Left lobe of liver (tissue), 1 donor: ENCODE measurements around the genes RSPH10B and GRID2IP.

DNA sequence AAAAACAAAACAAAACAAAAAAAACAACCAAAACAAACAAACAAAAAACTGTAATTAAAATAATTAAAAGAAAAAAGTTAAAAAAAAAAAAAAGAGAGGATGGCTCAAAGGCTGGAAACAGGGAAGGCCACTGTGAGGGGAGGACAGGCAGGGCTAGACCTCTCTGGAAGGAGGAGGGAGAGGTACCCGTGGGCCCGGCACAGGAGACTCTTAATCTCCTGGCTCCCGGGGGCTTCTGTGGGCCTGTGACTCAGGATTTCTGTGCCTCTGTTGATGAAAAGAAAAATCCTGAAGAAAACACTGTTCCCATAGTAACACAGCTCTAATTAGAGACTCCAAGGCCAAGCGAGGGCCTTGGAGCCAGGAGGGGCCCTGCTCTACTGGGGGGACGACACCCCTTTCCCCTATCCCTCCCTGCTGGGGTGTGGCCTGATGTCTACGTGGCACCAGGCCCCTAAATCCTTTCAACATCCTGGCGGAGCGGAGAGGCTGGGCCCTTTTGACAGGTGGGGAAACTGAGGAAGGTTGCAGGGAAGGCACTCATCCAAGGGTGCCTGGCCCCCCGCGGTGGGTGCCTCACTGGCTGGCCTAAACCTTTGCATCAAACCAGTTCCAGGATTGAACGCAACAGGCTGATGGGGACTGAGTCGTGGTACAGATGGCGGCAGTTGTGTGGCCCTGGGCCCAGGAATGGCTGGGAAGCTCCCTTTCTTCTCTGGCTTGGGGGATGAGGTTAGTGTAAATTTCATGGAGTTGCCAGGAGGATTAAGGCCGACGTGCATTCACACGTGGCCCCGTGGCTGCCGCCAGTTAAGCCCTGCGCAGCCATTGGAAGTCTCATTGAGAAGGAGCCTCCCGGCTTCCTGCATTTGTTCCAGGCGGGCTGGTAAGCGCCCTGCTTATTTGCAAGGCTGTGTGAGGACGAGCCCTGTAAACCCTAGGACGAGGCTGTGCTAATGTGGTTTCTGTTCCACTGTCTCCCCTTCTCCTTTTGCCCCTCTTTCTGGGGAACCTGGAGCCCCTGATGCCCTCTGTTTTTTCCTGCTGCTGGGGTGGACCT, 5.4 kb downstream of the FSCN1 start:
- PRO-cap, result no peak

GRCh38 chr7:5970372-5970814, at the start of gene RSPH10B:
RSPH10B (minus strand) TSS chr7:5970689.
- PRO-cap, result no peak

GRCh38 chr7:5987052-5987662, 16.7 kb upstream of the RSPH10B start:
- PRO-cap, result no peak

GRCh38 chr7:6015165-6015375, 6.0 kb downstream of the AIMP2 start:
- PRO-cap, result no peak

GRCh38 chr7:6016388-6017118, 7.5 kb downstream of the AIMP2 start:
- PRO-cap, result no peak

GRCh38 chr7:6249188-6249986, 23.0 kb downstream of the CYTH3 start:
- PRO-cap, result no peak

- PRO-cap, result no peak
Measured at GRCh38 chr7:6338458-6339243, 10.1 kb downstream of the FAM220A start.

DNA sequence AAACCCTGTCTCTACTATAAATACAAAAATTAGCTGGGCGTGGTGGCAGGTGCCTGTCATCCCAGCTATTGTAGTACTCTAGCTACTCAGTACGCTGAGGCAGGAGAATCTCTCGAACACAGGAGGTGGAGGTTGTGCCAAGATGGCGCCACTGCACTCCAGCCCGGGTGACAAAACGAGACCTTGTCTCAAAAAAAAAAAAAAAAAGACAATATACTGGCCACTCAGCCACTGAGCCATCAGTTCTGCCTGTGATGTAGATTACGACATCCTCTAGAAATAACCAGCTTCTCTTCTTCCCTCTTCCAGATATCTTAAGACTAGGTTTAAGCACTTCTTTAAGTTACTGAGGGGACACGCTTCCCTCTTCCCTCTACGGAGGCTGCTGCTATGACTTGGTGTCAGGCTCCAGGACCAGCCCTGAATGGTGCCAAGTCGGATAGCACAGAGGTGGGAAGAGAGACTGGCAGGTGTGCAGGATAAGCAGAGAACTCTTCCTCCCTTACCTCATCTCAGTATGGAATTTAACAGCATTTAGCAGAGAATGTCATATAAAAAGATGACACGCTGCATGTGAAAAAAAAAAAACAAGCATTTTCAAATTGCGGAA, 14.0 kb downstream of the DAGLB start:
- PRO-cap, result no peak

- PRO-cap, result no peak
Measured at GRCh38 chr7:6551180-6551565, at the start of gene GRID2IP. GRID2IP (minus strand) TSS chr7:6551461.

GRCh38 chr7:6945940-6946453, 119.9 kb upstream of the CCZ1B start:
- PRO-cap, result no peak

GRCh38 chr7:7156797-7157571, 25.4 kb upstream of the C1GALT1 start:
- PRO-cap, result no peak

- PRO-cap, result no peak
Measured at GRCh38 chr7:7158723-7159099, 23.6 kb upstream of the C1GALT1 start.

DNA sequence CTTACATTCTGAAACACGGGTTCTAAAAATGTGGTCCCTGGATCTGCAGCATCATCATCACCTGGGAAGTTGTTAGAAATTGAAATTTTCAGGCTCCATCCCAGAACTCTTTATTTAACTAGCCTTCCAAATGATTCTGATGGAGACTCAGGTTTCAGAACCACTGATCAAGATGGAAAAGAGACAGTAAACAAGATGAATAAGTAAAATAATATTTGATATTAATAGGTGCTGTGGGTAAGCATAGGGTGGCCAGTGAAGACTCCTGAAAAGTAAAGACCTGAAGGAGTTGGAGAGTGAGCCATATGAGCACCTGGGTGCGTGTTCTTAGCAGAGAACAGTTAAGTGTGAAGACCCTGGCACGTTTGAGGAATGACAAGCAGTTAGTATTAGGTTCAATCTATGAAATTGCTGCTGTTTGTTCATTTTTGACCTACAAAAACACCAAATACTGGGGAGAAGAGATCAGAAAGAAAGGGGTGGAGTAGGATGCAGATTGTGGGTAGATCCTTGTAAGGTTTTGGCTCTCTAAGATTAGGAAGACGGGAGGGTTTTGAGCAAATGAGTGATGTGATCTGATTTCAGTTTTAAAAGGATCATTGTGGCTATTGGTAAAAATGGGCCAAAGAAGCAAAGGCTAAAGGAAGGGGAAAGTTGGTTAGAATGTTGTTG, 4.2 kb downstream of the C1GALT1 start:
- PRO-cap, result no peak

GRCh38 chr7:7210373-7211345, 28.3 kb downstream of the C1GALT1 start:
- PRO-cap, result no peak

- PRO-cap, result no peak
Measured at GRCh38 chr7:7372967-7373652, 162.6 kb downstream of the COL28A1 start.

- PRO-cap, result no peak
Measured at GRCh38 chr7:7477686-7477885, 58.1 kb downstream of the COL28A1 start.

- PRO-cap, result no peak
Measured at GRCh38 chr7:7563827-7564109, 2.9 kb upstream of the MIOS start.

- PRO-cap, result no peak
Measured at GRCh38 chr7:8143432-8144440, 118.2 kb downstream of the ICA1 start.

DNA sequence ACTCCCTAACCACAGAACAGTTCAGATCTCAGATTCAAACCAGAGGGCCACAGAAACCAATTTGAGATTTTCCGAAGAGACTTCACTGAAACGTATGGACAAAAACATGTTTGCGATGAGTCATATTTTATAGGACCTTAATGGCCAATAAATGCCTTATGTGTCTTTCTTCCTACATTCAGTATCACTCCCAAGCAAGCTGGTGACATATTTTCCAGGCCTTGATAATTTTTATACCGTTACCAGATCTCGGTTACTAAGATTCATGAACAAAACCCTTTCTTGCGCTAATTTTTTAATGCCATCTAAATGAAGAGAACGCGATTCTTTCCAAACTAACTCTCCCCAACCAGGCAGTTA, 1.1 kb downstream of the ICA1 start:
- PRO-cap, result no peak

GRCh38 chr7:8635738-8636072, 202.3 kb downstream of the NXPH1 start:
- PRO-cap, result no peak